Aorta (tissue), 1 donor: ENCODE measurements around a stretch of chr12.

DNA sequence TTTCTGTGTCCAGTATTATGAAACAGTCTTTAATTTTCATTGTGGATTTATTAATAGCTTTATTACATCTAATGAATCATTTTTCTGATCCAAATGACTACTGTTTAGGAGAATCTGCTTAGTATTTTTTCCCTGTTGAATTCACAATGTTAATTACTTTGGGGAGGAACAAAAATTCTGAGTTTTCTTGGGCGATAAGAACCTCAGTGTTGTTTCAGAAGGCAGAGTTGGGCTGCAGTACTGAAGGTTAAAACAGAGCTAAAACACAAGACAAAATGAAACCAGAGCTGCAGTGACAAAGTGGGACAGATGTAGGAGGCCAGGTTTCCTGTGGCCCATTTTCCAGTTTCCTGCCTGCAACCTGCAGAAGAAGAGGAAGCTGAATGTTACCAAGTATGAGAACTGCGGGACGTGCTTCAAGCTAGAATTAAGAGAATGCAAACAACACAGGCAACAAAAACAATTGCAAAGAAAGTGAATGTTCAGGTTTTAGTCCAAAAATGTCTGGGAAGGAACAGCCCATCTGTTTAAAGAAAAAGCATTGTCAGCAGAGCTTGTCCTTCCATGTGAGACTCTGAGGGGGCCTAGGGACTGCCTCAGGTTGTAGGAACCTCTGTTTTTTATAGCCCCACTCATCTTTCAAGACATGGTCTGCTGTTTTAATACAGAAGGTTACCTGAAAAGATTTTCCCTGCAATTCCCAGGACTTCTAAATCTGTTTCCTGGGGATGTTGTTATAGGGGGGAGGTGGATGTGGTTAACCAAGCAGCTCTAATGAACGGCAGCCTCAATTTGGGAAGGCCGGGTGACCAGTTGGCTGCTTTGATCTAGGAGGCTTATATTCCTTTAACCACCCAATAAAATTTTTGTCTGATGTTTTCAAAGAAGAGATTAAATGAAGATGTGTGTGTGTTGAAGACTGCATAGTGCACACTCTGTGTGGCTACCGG is 17.9 kb downstream of the ELK3 start:
- PRO-cap = no peak

GRCh38 chr12:96219552-96220252 is 25.5 kb downstream of the ELK3 start:
- PRO-cap = no peak

DNA sequence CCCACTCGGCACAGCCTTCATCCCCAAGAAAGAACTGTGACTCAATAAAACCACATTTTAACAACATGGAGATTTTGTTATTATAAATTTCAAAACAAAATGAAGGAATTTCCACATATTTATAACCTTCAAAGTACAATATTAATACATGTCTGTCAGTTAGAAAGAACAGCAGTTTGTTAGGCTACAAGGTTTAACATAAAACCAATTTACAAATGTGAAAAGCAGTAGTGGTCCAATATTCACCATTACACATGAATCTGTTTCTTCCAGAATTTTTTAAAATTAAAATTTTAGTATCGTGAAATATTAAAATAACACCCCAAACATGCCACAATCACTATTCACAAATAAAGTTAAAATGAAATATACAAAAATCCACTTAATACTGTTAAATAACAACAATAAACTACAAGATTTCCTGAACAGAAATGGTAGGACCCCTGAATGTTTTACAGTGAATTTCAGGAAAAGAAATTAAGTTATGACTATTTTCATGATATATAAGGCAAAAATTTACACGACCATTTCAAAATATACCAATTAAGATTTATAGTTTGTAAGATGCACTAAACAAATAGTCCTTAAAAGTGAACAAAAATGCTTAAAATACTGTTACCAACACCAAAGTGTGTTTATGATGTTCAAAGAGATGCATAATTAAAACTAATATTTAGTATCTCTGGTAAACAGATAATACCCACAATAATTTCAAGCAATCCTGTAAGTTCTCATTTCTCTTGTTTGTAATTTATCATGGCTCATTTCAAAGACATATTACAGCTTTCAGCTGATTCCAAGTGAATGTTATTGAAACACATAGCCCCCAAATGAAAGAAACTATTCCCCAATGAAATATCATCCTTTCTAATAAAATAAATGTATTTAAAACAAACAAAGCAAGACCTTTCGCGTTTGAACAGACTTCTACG is 84.6 kb downstream of the ELK3 start:
- PRO-cap = no peak

- PRO-cap = no peak
Measured at GRCh38 chr12:96330057-96330685, 70.1 kb downstream of the CDK17 start.

- PRO-cap = no peak
Measured at GRCh38 chr12:96355125-96355650, 45.1 kb downstream of the CDK17 start.

- PRO-cap = no peak
Measured at GRCh38 chr12:96365747-96366220, 34.5 kb downstream of the CDK17 start.

- PRO-cap = unidirectional peak, plus-strand start at chr12:96399017
Measured at GRCh38 chr12:96398852-96399127, 1.4 kb downstream of the CDK17 start.

DNA sequence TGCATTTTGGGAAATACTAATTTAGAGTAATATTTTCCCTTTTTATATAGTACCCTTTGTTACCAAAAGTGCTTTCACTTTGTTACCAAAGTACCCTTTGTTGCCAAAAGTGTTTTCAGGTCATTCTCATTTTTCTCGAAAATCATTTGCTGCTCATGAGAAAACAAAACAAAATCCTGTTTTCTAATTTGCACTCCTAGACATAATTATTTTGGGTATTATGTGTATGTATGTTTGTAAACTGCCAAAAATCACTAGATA is 93.0 kb downstream of the NEDD1 start:
- PRO-cap = no peak

DNA sequence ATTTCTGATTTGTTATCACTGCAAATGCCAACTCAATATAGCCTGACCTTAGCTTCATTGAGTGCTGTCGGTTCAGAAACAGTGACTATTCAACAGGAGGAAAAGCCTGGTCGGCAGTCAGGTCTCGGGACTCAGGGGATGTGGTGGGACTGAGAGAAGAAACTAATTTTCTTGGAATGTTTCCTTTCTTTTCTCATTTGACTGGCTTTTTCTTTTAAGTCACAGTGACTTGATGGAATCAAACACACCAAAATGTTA is 549.7 kb downstream of the NEDD1 start:
- PRO-cap = no peak

DNA sequence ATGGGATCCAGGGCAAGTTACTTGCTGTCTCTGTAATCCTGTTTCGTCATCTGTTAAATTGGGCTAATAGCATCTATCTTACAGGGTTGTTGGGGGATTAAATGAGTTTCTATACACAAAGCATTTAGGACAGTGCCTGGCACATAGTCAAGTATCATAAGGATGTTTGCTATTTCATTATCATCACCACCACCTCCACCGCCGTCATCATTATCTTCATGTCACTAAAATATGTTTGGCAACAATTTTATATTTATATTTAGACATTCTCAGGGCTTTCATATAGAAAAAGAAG is 583.3 kb downstream of the NEDD1 start:
- PRO-cap = no peak

DNA sequence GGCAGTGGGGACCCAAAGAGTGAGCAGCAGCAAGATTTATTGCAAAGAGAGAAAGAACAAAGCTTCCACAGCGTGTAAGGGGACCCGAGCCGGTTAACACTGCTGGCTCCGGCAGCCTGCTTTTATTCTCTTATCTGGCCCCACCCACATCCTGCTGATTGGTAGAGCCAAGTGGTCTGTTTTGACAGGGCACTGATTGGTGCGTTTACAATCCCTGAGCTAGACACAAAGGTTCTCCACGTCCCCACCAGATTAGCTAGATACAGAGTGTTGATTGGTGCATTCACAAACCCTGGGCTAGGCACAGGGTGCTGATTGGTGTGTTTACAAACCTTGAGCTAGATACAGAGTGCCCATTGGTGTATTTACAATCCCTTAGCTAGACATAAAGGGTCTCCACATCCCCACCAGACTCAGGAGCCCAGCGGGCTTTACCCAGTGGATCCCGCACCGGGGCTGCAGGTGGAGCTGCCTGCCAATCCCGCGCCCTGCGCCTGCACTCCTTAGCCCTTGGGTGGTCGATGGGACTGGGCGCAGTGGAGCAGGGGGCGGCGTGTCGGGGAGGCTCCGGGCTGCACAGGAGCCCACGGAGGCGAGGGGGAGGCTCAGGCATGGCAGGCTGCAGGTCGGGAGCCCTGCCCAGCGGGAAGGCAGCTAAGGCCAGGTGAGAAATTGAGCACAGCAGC is 605.4 kb downstream of the NEDD1 start:
- PRO-cap = no peak

GRCh38 chr12:97568472-97569016 is 661.5 kb downstream of the NEDD1 start:
- PRO-cap = no peak

- PRO-cap = no peak
Measured at GRCh38 chr12:98403738-98404375, 111.5 kb upstream of the TMPO start.

- PRO-cap = no peak
Measured at GRCh38 chr12:99059784-99060247, 414.7 kb downstream of the APAF1 start.

- PRO-cap = no peak
Measured at GRCh38 chr12:99079798-99080215, 434.7 kb downstream of the APAF1 start.

DNA sequence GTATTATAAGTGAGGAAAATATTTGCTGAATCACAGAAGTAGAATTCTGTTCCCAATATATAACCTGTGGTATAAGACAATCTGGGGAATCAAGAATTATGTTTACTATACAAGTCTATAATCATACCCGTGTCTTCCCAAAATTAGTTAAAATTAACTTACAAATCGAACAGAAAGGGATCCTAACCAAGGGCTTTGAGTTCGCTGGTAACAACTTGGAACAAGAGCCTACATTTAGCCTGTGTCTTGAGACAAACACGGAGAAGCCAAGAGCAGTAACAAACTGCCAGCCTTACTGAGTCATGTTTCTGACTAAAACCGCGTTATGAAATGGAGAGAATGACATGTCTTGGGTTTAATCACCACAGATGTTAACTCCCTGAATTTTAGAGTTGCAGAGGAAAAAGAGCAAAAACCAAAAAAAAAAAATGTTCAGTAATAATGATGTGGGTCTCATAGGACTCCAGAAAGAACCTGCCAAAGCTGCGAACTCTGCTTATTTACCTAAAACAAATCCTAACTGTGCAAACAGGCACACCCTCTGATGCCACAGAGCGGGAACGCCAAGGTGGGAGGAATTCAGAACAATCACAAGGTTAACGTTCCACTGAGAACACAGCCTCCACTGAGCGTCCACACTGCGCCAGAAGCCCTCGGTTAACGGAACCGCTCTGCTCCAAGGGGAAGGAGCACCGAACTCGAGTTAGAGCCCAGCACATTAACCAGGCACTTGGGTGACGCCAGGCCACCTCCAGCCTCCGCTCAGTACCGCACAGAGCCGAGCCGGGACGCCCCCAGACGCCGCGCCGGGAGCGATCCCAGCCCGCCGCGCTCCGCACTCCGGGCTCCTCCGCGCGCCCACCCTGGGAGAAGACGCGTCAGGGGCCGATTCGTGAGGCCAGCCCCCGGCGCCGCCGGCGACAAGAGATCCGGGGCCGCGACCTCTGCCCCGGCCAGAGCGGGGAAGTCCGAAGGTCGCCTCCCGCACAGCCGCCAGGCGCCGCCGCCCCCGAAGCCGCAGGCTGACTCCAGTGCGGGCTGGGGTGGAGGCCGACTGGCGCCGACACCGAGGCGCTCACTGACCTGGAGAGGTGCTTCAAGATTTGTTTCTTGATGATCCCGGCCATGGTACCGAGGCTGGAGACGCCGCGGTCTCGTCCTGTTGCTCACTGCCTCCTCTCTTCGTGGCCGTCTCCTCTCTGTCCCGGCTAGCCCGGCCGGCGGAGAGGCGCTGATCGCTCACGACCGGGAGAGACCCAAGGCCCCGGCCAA is 729 bp downstream of the BLTP3B start:
- PRO-cap = unidirectional peak, plus-strand start at position 607 of the sequence; bidirectional peak, plus-strand start at position 775 of the sequence, minus-strand start at position 655 of the sequence; bidirectional peak, plus-strand start at position 956 of the sequence, minus-strand start at position 851 of the sequence

DNA sequence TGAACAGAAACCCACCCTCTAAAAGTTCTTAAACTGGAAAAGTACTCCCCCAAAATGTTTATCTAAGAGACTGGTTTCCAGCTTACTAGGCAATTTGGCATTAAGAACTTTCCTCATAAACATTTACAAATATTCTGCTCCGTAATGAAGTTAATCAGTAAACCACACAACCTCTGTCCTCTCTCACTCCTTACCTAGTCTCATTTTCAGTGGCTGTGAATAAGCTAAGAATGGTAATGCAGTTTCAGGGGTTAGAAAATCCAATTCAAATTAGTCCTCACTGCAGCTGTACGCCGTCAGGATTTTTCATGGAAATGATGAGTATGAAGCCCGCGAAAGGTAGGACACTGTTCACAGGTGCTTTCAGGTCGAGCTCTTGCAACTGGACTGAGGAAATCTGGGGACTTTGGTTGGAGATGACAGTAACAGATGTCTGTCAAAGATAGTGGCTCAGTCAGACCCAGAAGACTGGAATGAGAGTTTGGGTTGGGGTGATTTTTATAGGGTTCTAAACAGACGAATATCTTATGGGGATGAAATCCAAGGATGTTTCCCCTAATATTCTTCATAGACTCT is 29.6 kb downstream of the NR1H4 start:
- PRO-cap = no peak

DNA sequence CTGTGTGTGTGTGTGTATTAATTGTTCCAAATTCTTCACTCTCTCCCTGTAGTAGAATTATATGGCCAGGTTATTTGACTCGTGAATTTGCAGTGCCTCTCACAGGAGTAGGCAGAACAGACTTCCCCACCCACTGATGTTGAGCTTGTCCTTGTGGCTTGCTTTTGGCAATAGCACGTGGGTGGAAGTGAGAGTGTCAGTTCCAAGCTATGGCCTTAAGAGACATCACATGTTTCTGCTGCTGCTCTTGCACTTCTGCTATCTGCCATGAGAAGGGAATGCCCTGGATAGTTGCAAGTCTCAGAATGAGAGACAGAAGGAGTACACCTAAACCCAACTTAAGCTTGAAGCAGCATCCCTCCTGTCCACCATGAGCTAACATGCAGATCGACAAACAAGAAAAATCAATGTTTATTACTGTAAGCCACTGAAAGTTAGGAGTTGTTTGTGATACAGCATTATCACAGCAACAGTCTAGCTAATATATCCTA is 6.2 kb upstream of the GAS2L3 start:
- PRO-cap = no peak

GRCh38 chr12:100673440-100673966 is 100.0 kb downstream of the GAS2L3 start:
- PRO-cap = no peak

GRCh38 chr12:101229678-101230174 is 19.7 kb upstream of the SLC5A8 start:
- PRO-cap = no peak